OVCAR3 (cell line): ENCODE results near the gene APOL6.

DNA sequence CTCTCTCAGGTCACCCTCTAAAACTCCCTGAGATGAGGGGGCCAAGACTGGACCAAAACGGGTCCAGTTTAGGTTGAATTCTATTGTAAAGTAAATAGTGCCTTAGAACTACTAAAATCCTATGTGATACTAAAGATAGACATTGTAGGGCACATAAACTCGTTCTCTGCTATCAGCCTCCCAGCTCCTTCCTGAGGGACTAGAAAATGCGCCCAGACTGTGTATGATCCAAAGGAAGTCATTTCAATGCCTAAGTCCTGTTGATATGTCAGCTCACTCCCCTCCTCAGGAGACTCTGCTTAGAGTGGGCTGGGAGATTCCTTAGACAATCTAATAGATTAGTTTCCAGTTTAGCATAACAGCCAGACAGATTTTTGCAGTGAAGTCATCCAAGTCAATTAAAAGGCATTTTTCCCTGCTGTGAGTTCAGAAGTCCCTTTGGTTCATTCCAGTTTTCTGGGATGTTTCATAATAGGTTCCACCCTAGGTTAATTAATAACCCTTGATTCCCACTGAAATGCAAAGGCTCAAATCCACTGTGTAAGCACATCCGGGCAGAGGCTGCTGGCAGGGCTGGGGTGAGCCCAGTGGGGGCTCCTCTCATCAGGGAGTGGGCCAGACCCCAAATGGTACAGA is 90.8 kb downstream of the SYN3 start:
- RRBS = no CpG with 5 or more reads among the region's 4 CpGs

DNA sequence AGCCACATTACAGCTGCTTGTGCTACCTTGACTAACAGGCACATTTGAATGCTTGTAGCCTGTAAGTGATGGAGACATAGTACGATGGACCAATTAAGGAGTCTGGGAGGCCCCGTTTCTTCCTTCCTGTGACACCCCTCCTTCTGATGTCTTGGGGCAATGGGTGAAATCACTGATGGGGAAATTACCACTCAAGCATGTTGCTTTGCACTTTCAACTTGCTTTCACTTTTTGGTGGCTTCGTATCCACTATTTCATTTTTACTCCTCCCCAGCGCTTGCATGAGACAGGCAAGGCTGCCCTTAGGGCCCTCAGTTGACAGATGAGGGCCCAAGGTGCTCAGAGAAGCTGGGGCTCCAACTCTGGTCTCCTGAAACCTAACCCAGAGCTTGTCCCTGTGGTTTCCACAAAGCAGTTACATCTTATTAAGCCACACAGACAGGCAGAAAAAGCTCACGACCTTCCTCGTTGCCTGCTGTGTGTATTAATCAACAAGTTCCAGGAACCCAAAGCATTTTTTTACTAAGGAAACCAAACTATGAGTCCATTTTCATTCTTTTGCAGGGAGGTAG is 267.5 kb upstream of the SYN3 start:
- RRBS = no CpG with 5 or more reads among the region's 6 CpGs

- RRBS = no CpG with 5 or more reads among the region's 4 CpGs
Measured at GRCh38 chr22:33614264-33614706, 306.0 kb downstream of the LARGE1 start.

DNA sequence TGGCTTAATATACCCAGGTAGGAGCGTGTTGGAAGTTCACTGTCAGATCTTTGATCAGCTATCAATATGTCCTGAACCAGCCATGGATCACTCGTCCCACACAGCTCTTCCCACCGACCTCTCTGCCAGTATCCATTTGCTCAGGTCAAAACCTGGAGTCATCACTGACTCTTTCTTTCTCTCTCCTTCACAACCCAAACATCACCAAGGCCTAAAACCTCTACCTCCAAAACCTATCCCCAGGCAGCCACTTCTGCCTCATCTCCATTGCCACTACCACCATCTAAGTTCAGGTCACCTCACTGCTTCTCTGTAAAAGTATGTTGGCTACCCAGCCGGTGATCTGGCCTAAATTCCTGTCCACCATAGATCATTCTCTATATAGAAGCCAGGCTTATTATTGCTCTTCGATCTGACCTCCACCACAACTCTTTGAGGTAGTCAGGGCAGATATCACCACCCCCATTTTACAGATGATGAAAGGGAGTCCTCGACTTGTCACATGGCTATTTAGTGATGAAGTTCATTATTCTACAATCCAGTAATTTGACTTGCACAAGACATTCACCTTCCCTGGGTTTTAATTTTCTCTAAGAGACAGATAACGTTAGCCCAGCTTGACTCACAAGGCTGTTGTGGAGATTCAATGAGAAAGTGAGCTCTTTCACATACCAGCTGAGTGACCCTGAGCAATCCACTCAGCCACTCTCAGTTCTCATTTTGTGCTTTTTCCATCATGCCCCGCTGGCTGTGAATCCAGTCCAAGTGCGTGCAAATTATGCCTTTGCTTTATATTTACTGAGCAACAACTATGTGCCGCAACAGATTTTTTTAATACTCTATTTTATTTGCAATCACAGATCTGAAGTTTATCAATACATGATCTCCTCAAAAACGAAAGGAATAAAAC is 176.8 kb downstream of the LARGE1 start:
- RRBS = no CpG with 5 or more reads among the region's 11 CpGs

DNA sequence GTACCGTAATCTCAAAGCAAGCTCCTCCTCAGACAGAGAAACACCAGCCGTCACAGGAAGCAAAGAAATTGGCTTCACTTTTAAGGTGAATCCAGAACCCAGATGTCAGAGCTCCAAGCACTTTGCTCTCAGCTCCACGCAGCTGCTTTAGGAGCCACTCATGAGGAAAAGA is 11.6 kb downstream of the LARGE1 start:
- RRBS = no CpG with 5 or more reads among the region's 3 CpGs

- RRBS = no CpG with 5 or more reads among the region's 1 CpG
Measured at GRCh38 chr22:34775577-34775895, 290.4 kb upstream of the ISX start.

DNA sequence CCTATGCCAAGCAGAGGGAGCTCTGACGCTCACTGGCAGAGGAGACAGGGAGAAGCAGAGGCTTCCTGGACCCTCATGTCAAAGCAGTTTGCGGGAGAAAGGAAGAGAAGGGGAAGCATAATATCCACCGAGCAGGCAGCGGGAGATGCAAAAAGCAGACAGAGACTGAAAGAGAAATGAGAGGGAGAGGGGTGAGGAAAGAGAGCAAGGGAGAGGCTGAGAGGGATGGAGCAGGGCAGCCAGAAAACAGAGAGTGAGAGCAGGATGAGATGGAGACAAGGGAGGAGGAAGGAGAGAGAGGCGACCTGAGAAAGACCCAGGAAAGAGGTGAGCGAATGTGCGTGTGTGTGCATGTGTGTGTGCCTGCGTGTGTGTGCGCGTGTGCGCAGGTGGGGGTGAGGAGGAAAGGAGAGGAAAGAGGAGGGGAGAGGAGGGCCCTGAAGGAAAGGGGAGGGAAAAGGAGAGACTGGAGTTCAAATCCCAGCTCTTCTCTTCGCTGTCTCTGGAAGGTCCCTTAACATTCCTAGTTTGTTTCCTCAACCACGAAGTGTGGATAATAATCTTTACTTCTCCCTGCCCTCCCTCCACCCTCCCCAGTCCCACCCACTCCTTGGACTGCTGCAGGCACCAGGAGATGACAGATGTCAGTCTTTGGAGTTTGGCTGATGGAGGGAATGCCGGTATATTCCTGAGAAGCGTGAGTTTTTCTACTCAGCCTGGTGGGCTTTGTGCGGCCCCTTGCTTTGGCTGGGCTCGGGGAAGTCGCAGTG is 67.9 kb downstream of the ISX start:
- RRBS = no CpG with 5 or more reads among the region's 18 CpGs

- RRBS = no CpG with 5 or more reads among the region's 14 CpGs
Measured at GRCh38 chr22:35230942-35231540, 26.3 kb upstream of the HMGXB4 start.

GRCh38 chr22:35267870-35268270 is 10.6 kb downstream of the HMGXB4 start:
- RRBS = no CpG with 5 or more reads among the region's 5 CpGs

- RRBS = no CpG with 5 or more reads among the region's 2 CpGs
Measured at GRCh38 chr22:35298790-35299066, 966 bp upstream of the TOM1 start.

DNA sequence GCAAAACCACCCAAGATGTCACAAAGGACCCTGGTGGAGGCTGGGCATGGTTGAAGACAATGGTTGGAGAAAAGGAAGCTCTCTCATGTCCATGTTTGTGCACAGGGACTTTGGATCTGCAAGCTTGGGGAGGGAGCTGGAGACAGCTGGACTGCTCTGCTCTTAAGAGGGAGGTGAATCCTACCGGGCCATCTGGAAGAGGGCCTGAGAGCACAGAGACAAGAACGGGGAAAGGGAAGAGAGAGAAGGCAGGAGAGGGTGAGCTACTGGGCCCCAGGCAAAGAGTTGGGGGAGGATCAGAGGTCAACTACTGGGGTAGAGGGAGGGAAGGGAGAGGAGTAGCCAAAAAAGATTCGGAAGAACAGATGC is 25.1 kb upstream of the HMOX1 start:
- RRBS = no CpG with 5 or more reads among the region's 3 CpGs

GRCh38 chr22:35379831-35380655 is 853 bp upstream of the HMOX1 start:
- RRBS = no CpG with 5 or more reads among the region's 11 CpGs

DNA sequence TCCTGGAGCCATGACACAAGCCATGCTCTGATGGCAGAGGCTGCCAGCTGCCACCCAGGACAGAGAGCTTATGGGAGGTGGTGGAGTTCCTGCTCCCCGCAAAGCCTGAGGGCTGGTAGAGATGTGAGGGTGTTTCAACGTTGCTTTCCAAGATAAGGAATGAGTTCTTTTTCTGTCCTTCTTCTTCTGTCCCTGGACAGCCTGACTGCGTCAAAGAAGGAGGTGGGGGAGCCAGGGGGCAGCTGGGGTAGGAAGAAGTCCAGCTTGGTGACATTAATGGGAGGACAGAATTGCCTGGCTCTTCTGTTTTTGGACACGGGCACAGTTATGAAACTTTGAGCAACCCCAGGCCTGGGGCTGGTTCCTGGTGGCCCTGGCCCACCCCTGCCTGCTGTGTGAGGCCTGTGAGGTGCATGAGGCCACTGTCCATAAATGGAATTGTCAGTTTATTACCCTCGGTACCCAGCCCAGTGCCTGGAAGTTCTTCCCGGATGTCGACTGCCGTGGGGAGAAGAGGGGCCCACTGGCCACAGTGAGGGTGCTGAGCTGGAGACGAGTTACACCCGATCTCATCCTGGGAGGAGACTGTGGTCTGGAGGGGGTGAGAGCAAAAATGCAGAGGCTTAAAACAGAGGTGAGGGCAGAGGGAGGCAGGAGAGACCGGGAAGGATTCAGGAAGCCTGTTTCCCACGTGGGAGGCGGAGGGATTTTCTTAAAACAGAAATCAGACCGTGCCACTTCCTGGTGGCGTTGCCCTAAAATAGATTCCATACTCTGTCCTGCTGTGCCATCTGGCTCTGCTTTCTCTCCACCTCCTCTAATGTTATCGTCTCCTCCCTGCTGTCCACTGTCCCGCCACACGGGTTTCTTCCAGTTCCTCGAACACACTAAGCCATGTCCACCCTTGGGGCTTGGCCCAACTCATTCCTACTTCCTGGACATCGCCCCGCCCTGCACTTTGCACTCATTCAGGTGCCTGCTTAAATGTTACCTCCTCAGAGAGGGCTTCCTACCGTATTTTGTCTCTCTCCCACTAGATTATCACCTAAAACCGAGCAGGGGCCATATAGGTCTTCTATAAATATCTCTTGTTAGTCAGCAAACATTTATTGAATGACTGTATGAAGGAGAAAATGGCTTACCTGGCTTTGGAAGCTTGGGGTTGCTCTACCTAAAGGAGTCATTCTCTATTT is 59.7 kb upstream of the RASD2 start:
- RRBS = no CpG with 5 or more reads among the region's 23 CpGs

GRCh38 chr22:35610632-35611362 is 6.3 kb downstream of the MB start:
- RRBS = no CpG with 5 or more reads among the region's 11 CpGs

DNA sequence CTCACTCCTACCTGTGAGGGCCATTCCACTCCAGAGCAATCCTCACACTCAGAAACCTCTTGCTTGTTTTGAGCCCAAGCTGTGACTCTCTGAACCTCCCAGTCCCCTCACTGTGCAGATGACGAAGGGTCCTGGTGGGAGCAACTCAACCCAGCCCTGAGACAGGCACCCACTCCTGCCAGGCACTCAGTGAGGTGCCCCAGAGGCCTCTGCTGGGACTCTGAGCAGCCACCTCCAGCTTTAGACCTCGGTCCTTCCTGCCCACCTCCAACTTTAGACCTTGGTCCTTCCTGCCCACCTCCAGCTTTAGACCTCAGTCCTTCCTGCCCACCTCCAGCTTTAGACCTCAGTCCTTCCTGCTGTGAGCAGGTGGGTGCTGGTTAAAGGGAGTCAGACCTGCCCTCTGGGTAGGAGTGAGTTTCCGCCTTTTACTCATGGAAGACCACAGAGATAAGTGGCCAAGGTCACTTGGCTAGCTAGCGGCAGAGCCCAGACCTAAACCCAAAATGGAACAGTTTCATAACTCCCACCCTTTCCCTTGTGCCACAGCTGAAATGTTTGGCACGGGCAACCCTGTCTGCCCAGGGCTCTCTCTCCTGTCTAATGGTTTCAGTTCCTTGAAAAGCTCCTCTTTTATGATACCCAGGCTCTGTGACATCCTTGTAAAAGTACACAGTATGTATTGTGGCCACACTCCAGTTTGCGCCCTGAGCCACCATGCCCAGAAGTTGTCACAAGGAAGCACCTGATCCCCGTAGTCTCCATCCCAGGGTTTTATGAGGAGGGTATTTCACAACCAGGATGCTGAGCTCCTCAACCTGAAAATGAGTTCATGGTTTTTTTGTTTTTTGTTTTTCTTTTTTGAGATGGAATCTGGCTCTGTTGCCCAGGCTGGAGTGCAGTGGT is 5.3 kb downstream of the MB start:
- RRBS = no CpG with 5 or more reads among the region's 7 CpGs

DNA sequence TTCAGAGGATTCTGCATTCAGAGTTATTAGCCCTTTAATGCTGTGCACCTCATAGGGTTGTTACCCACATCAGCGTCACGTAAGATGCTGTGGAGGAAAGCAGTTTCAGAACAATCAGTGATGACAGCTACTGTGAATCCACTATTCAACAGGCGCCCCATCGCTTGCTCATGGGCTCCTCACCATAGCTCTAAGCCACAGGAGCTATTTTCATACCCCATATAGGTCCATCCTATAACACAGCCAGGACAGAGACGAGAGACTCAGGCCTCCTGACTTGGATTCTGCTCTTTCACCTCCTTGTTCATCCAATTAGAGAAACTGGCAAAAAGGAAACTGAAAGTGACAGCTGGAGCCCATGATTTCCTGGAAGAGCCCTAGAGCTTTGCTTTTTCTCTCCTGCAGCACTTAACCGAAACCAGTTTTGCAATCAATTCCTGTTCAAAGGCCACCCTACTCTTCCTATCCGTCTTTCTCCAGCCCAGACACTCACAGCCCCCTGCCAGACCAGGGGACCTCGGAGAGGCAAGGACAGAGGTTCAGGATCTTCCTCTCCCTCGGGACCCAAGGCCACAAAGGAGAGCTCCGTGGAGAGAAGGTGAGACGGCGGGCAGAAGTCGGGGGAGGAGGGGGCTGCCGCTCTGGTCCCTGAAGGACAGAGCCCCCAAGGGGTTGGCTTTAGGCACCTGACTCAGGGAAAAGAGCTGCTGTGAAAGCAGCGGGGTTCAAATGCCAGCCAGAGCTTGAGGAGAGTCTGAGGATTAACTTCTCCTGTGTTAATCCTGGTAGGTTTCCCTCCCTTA is at the start of gene APOL6:
Gene APOL6, plus strand, starts transcription at position 421 of the 803 bp plus-strand sequence.
- RRBS = no CpG with 5 or more reads among the region's 15 CpGs

DNA sequence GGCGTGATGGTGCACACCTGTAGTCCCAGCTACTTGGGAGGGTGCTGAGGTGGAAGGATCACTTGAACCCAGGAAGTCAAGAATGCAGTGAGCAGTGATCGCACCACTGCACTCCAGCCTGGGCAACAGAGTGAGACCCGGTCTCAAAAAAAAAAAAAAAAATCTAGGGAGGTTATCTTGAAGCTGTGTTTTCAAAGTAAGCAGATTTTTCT is 953 bp downstream of the APOL6 start:
- RRBS = no CpG with 5 or more reads among the region's 3 CpGs

DNA sequence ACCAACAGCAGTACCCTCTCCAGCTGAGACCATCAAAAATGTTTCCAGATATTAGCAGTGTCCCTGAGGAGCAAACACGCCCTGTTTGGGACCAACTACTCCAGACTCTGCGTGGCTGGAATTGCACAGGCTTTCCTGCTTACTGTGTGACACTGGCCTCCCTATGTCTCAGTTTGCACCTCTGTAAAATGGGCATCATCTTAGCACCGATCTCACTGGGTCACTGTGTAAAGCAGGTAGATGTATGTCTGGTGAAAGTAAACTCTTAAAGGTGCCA is 1.6 kb downstream of the APOL6 start:
- RRBS = no CpG with 5 or more reads among the region's 3 CpGs

DNA sequence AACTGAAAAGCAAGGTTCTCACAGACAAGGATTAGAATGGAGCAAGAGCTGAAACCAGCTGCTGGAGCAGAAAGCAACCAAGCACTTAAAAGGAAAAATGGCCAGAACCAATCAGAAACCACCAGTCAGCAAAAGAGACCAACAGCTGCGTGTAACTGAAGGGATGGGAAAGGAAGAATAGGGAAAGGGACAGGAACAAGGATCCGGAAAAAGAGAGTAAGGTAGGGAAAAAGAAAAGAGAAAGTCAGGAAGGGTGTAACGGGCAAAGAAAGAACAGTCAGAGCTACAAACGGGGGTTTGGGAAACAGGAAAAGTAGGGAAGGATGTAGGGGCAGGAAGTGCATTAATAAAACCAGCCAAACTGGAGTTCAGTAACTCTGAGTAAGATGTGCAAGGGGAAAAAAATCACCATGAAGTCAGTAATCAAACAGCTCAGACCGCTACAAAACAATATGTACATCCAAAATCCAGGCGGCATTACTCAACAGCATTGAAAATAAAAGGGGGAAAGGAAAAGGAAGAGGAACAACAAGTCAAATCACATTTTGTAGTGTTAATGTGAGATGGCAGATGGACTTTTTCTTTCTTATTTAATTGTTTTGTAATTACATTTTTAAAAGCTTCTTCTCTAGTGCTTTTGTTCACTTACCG is 49.2 kb downstream of the APOL5 start:
- RRBS = no CpG with 5 or more reads among the region's 7 CpGs

DNA sequence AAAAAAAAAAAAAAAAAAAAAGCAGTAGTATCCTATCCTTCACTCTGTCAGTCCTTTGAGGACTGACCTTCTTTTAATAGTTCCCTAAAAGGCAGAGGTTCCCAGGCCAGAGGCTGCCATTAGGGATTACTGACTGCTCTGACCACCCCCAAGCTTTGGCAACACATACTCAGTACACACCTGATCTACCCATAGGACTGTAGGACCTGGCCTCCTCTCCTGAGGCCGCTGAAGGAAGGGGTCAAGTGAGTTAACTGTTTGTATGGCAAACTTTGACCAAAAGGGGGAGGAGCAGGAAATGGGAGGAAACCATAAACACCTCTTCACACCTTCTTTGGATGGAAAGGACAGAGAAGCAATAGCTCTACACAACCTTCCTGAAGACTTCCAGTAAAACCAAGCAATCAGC is 103.9 kb downstream of the APOL5 start:
- RRBS = no CpG with 5 or more reads among the region's 1 CpG